Cerebral cortex (tissue), 2 donors: Measurements from ENCODE around the genes KRT40 and KRTAP4-5.

DNA sequence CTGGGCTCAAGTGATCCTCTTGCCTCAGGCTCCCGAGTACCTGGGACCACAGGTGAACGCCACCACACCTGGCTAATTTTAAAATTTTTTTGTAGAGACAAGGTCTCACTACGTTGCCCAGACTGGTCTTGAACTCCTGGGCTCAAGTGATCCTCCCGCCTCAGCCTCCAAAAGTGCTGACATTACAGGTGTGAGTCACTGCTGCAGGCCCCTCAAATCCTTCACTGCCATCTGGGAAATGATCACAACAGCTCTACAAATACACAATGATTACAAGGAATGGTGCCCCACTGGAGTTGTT is 923 bp upstream of the IGFBP4 start:
- PRO-cap, 2 experiments = no peak in any of the 2 experiments

DNA sequence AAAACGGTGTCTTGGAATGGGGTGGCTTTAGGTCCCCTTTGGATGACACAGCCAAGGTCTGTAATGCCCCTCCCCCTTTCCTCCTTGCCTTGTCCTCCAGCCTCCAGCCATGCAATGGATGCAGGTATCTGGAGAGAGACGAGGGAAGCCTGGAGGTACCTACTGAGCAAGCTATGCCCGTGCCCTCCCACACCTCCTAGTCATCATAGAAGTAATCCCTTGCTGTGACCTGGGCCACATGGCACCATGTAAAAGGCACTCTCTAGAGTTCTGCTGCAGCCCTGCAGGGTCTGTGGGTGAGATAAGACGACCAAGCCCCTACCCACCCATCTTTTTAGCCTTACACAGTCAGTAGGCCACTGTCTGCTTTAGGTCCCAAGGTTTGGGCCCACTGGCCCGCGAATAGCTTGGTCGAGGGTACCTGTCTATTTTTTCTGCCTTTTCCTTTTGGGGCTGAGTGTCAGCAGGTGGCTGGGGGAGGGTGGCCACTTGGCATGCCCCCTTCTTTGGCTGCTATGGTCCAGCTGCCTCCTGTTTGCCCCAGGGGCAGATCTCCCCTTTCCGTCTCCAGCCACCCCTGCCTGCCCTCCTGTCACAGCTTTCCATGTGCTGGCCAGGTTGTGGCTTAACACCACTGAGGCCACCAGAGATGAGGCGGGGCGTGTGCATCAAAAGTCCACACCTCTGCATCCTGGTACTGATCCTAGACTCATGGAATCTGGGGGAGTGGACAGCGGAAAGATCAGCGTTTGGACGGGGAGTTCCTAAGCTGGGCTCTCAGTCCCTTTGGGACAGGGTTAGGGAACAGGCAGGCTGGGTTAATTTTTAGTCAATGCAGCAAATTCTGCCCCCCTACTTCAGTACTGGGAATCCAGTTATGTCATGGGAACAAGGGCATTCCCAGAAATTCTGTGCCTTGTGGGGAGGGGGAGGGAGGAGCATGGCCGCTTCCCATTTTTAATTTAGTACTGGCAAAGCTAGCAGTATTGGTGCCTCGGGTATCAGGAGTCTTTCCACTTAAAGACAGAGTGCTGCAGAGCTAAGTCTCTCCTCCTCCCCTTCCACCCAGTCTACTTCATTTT is 3.7 kb downstream of the IGFBP4 start:
- PRO-cap, 2 experiments = no peak in any of the 2 experiments

GRCh38 chr17:40534336-40534913 is 30.8 kb downstream of the CCR7 start:
- PRO-cap, 2 experiments = no peak in any of the 2 experiments

- PRO-cap, 2 experiments = no peak in any of the 2 experiments
These were observed 24.8 kb downstream of the CCR7 start for GRCh38 chr17:40540412-40540960.

GRCh38 chr17:40540961-40542104 is 23.9 kb downstream of the CCR7 start:
- PRO-cap, 2 experiments = no peak in any of the 2 experiments

- PRO-cap, 2 experiments = no peak in any of the 2 experiments
These were observed 22.5 kb downstream of the CCR7 start for GRCh38 chr17:40542584-40543391.

- PRO-cap, 2 experiments = peak in 1 of 2 experiments; most common plus-strand start chr17:40554003 (in 1); most common minus-strand start chr17:40553989 (in 1)
These were observed 11.7 kb downstream of the CCR7 start for GRCh38 chr17:40553354-40554182.

GRCh38 chr17:40605365-40605933 is 40.2 kb upstream of the CCR7 start:
- PRO-cap, 2 experiments = no peak in any of the 2 experiments

- PRO-cap, 2 experiments = no peak in any of the 2 experiments
These were observed 2.9 kb downstream of the KRT27 start for GRCh38 chr17:40779494-40779864.

- PRO-cap, 2 experiments = no peak in any of the 2 experiments
These were observed 1.0 kb downstream of the KRT20 start for GRCh38 chr17:40883942-40884471.

DNA sequence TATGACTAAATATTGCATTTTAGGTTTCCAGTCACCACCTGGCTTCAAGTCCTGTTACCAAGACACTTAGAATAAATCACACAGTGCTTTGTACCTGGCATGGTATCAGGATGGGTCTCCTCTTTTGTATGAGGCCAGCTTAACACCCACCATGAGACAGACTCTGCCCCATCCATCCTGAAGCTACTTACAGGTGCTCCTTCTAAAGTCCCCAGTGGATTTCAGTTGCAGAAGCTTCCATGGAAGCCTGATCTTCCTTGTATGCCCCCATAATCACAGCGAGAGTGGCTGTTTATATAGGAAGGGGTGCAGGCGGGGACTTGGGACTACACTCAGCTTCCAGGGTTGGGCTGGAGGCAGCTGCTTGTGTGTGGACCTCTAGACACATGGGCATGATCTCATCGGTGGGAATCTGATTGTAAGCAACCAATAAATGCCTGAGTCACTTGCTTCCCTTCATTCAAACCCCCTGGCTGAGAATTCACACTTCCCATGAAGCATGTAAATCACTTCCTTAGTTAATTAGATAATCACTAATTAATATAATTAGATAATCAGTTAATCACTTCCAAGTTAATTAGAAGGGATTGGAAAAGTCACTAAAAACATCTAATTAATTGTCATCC is 980 bp upstream of the KRT20 start:
- PRO-cap, 2 experiments = no peak in any of the 2 experiments

DNA sequence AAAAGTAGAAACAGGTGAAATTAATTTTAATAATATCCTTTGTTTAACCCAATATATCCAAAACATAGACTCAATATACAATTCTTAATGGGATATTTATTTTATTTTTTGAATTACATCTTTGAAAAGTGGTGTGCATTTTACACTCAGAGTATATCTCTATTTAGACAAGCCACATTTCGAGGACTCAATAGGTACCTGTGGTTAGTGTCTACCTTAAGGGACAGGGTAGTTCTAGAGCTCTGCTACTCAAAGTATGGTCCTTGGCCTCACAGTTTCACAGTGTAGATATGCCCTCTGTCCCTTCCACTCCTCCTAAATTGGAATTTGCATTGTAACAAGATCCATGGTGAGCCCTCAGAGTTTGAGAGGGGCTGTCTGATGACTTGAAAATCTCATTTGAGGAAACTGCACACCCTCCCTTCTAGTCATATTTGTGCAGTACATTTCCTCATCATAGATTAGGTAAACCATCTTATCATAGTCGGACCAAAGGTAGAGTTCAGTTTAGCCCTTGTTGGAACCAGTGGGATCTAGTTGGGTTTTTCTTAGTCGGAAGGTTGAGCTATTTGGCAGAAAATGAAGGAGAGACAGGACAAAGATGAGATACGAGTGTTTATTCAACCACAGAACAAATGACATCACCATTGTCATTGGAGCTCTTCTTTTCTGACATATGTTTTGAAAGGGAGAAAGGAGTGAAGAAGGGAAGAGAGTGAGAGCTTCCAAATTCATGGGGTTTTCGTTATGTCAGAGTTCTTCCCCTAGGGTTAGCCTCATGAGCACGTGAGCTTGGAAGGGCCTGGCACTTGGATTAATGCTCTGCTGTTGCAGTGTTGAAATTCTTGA is 15.7 kb upstream of the KRT20 start:
- PRO-cap, 2 experiments = no peak in any of the 2 experiments

- PRO-cap, 2 experiments = no peak in any of the 2 experiments
These were observed 8.0 kb upstream of the KRT23 start for GRCh38 chr17:40945576-40945787.

DNA sequence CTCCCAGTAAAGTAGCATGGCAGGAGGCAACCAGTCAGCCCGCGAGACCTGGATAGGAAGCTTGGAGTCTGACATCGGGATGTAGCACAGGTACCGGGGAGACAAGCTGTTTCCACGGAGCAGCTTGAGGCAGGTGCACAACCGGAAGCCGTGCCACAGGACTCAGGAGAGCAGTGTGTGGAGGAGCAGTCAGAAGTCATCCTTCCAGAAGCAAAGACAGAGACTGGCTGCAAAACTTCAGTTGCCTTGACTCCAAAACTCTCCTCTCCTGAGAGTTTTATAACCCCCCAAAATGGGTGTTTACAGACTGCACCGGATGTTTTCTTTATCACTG is at the start of gene KRT40:
KRT40 (minus strand) TSS at position 253 of the 334 bp plus-strand sequence.
- PRO-cap, 2 experiments = no peak in any of the 2 experiments

GRCh38 chr17:41149700-41149961 is at the start of gene KRTAP4-5:
Gene KRTAP4-5 (minus strand): TSS chr17:41149825.
- PRO-cap, 2 experiments = no peak in any of the 2 experiments

DNA sequence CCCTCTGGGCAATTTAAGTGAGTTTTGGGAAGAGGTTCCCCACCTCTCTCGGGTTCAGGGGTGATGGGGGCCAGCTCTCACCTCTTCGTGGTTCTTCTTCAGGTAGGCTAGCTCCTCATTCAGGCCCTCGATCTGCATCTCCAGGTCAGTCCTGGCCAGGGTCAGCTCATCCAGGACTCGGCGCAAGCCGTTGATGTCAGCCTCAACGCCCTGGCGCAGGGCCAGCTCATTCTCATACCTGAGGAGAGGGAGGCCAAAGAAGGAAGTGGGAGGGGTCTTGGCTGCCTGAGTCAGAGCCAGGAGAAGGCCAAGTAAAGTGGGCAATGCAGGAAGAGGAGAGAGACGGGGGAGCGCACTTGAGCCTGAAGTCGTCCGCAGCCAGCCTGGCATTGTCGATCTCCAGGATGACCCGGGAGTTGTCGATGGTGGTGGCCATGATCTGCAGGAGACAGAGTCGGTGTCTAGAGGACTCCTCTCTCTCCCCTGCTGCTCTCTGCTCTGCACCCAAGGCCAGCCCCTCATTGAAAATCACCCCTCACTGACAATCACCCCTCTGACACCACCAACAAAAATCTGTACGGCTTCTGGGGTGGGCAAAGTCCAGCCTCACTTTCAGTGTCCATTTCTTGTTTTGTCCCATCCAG is 1.8 kb downstream of the KRT15 start:
- PRO-cap, 2 experiments = no peak in any of the 2 experiments

DNA sequence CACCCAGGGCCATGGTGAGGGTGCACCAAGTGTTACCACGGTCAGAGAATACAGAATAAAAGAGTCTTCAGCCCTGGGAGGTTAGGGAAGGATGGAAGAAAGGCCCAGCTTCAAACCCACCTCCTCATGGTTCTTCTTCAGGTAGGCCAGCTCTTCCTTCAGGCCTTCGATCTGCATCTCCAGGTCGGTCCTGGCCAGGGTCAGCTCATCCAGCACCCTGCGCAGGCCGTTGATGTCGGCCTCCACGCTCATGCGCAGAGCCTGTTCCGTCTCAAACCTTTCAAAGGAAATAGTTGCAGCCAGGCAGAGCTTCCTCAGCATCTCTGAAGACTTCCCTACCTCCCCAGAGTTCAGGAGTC is 3.4 kb downstream of the KRT19 start:
- PRO-cap, 2 experiments = no peak in any of the 2 experiments

DNA sequence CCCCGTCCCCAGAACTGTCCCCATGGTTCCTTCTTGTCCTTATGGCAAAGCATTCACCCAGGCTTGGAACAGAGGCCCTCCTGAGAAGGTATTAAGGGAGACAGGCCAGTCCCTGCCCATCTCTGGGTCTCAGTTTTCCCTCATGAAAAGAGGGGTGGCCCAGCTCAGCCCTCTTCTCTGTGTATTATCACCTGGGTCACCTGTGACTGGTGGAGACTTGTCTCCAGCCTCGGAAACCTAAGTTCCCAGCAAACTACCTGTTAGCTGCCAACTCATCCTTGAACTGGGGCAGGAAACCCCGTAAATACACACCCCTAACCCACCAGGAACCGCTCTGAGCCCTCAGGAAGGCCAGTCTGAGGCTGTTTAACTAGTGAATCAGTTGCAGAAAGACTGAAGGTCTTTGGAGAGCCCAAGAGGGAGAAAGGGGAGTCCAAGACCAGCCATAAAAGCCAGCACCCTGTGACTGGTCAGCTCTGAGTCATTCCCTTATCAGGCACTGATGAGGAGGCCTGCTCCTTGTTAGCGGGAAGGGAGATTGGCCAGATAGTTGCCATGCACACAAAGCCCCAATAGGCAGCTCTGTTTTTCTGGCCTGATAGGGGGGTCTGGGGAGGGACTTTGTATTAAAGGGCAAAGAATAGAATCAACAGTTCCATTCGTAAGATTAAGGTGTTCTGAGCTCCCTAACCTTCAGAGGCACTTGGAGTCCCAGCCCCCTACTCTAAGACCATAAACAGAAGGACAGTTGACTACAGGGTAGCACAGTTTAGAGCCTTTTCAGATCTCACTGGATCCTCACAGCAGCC is 1.9 kb upstream of the KRT19 start:
- PRO-cap, 2 experiments = no peak in any of the 2 experiments

- PRO-cap, 2 experiments = no peak in any of the 2 experiments
These were observed 17.1 kb downstream of the JUP start for GRCh38 chr17:41769208-41769954.

DNA sequence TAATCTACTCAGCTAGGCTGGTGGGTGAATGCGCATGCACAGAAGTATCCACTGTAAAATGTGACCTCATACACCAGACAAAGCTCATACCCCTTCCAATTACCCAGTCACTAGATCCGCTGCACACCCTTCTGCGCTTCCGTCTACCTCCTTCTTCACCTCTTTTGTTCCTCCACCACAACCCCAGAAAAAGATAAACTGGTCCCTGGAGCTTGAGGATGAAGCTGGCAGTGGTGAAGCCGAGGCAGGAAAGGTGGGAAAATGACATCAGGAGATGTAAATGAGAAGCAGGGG is 22.9 kb downstream of the ACLY start:
- PRO-cap, 2 experiments = no peak in any of the 2 experiments